Umbilical cord (tissue), 2 donors: ENCODE measurements around the genes ZNF594, SCIMP, MIS12 and MED31.

GRCh38 chr17:4987888-4988712 lies 625 bp upstream of the CAMTA2 start:
- RAMPAGE, long total RNA: no peak

GRCh38 chr17:5004344-5005231 lies 6.8 kb downstream of the KIF1C start:
- RAMPAGE, long total RNA: no peak

GRCh38 chr17:5191124-5192412 lies at the start of gene ZNF594:
Gene ZNF594, minus strand, starts transcription at chr17:5191868.
- RAMPAGE, long total RNA: start-site peak on the minus strand at chr17:5191840-5191909, 54 and 35 reads in 2 replicates

DNA sequence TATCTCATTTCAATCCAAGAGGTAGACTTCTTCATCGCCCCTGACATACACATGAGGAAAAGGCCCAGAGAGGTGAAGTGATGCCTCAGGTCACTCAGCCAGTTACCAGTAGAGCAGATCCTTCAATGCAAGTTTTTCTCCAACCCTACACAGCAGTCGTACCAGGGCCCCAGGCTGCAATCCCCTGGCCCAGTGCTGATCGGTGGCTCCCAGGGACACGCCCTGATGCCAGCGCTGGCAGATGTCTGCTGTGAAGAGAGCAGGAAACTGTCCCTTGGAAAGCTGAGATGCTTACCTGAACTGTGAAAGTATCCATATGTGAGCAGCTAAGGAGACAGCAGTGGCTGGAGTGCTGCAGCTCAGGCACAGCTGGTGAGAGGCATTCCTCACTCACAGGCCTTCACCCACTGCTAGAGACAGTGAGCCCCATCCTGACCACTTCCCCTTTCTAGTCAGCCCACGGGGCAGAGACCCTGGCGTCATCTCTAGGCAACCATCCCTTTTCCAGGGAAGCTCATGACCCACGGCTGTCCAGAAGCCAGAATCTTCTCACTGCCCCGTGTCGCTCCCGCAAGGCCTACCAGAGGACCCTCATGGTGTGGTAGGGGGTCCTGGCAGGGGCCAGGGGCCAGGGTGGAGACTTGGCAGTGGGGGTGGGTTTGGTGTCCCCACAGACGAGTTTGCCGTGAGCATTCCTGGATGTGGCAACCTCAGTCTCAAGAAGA lies at the start of gene SCIMP:
Gene SCIMP, minus strand, starts transcription at position 421 of the 725 bp plus-strand sequence.
- RAMPAGE, long total RNA: no peak

DNA sequence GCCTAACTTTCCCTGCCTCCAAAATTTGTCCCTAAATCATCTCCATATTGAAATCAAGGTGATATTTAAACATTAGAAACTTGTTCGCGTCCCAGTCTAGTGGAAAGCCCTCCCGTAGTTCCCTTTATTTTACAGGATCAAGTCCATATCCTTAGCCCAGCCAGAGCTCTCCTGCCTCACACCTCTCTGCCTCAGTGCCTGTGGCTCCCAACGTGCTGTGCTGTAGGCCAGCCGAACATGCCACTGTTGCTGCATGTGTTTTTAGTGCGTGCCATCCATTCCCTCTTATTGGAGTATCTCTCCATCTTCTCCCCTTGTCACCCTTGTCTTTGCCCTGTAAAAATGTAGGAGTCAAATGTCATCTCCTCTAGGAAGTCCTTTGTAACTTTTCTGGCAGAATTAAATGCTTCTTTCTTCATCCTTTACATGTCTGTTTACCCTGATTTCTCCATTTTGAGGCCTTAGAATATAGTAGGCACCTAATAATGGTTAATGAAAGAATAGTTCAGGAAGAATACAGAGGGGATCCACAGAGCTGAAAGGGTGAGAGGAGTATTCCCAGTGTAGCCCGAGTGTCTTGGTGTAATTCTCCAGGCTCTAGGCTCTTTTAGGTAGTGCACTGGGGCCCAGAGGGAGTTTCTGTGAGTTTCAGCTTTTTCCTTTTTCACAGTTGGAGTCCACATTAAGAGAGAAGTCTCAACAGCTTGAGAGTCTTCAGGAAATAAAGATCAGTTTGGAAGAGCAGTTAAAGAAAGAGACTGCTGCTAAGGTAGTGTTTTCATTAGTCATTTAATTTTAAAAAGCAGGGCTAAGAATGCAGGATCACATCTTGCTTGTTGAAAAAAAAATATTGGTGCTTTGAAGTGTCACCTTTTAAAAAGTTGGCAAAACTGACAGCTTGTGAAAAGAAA lies 39.5 kb downstream of the NUP88 start:
- RAMPAGE, long total RNA: no peak

DNA sequence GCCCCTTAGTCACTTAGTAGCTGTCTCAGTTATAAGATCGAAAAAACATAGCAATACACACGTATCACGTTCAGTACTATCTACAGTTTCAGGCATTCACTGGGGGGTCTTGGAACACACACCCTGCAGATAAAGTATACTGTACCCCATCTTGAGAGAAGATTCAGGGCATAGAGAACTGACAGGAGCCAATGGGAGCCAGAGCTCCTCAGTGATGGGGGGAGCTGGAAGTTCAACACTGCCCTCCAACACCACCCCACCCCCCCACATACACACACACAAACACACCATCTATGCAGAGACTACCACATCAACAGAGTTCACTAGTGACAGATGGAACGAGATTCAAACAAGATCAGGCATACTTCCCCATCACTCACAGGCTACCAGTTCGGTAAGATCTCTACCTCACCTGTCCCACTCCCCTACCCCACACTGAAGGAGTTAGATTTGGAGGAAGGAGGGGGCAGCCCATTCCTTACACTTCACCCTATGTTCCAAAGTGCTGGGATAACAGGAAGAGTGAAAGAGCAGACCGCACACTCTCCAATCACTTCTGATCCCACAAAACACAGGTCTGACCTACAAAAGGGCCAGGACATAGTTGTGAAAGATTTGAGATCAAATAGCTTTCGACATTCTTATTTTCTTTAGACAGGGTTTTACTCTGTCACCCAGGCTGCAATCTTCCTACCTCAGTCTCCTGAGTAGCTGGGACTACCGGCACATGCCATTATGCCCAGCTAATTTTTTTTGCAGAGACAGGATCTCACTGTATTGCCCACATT lies 6.9 kb downstream of the NUP88 start:
- RAMPAGE, long total RNA: no peak

GRCh38 chr17:5437744-5438329 lies 1.1 kb downstream of the C1QBP start:
- RAMPAGE, long total RNA: no peak

DNA sequence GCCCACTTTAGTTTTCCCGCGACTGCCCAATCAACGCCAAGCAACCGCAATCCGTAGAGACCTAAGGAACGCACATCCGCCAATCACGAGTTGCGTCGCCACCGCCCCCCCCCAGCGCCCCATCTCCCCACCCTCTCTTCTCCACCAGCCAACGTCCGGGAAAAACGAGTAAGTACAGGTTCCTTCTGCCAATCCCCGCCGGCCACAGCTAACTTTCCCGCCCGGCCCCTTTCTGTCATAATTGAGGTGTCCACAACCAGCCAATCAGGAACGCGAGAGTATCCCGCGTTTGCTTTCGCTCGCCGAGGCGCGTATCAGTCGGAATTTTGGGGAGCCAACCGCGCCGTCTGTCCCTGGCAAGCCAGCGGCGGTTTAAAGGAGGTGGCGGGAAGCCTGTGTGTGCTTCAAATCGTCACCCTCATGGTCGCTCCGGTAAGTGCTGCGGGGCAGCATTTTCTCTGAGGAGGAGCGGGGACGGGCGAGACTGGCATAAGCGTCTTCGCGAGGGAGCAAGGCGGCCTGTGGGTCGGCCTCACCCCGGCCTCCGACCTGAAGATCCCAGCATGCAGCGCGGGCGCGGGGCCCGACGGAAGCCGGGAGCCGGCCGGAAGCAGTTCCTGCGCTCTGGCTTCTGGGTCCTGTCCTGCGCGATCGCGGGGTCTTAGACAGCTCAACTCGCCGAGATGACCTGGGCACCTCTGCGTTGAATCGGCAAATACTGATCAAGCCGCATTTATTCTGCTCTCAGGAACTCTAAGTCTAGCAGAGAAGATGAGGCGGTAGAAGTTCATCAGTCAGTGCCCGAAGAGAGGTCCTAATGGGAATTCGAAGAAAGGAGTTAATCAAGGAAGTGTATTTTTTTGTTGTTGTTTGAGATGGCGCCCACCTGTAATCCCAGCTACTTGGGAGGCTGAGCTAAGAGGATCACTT lies at the start of gene MIS12:
Gene MIS12, plus strand, starts transcription at position 314 of the 930 bp plus-strand sequence.
- RAMPAGE, long total RNA: start-site peak on the plus strand centred at position 324 of the sequence, 39 bp wide, 31 and 15 reads in 2 replicates

DNA sequence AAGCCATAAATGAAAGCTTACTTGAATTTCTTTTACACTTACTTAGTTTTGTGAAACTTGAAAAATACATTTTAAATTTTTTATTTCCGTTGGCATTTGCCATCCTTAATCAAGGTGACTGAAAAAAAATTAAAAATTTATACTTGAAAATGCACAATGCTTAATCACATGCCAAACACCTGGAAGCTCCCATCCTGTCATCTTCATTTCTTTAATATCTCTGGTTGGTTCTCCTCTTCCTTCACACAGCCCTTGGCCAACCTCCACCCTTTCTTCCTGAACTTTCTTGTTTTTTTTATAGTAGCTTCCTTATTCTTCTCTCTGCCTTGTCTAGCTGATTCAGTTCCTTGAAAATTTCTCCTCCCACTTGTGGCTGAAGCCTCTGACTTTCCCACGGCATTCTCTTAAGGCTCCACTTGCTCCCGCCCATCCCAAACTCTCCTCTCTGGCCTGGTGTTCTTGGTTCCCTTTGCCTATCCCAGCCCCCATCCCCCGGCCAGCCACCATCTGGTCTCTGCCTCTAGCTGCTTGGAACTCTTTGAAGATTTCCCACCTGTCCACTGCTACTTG lies 29.2 kb downstream of the NLRP1 start:
- RAMPAGE, long total RNA: no peak

DNA sequence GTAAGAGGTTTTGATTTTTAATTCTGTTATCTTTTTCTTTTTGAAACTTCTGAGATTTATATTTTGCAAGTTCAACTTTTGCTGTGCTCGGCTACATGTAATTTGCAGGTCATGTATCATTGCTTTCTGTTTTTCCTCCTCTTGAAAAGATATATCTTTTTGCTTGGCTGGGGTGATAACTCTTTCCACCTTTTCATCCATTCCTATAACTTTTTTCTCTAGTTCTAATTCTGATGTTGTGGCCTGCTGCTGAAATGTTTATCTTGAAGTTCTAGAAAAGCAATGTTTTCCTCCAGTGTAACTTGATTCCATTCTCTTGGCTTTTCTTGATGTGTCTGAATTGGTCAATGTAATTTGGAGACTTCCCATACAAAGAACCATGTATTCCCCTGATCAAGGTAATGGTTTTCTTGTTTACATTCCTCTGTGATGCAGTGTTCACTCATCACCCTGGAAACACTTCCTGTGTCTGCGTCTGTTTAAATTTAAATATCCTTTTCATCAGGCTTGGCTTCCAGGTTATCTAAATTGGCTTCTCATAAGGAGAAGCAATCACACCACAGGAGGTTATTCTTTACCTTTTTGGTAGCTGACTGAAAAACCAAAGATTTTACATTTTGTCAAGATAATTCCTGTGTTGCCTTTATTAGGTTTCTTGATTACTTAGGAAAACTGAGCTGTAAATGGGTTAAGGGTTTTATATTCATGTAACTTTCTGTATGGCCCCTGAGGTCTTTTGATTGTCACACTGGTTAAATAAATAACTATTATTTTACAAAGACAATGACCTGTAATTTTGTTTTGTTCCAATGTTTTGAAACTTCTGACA lies 237.3 kb upstream of the WSCD1 start:
- RAMPAGE, long total RNA: no peak

- RAMPAGE, long total RNA: no peak
These were observed 1.3 kb upstream of the WSCD1 start for GRCh38 chr17:6068753-6069412.

DNA sequence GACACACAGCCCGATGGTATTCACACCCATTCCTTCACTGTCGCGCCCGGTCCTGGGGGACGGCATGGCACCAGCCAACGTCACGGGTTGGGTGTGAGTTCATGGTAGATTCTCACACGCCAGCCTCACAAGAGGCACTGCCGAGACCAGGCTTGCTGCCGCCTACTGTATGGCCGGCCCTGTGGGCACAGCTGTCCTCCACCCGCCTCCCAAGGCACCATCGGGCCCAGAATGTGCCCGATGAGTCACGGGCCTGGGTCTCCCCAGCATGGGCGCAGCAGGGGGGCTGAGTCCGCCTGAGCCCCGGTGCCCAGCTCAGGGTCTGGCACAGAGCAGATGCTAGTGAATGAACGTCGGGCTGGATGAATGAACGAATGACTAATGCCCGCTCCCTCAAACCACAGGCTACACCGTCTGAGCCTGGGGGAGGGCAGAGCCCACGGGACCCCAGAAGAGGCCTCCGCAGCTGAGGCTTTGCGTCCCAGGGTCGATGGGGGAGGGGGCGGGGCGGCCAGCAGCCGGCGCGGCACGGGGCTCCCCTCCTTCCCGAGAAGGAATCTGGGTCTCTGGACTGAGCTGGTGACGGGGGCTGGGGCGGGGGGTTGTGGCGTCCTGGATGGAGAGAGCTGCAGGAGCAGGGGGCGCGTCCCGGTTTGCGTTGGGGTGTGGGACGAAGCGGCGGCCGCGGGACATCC lies 859 bp downstream of the PITPNM3 start:
- RAMPAGE, long total RNA: no peak

- RAMPAGE, long total RNA: no peak
These were observed 768 bp upstream of the PITPNM3 start for GRCh38 chr17:6557023-6557622.

- RAMPAGE, long total RNA: no peak
These were observed at the start of gene MED31 for GRCh38 chr17:6651086-6652047. Gene MED31, minus strand, starts transcription at chr17:6651605.

DNA sequence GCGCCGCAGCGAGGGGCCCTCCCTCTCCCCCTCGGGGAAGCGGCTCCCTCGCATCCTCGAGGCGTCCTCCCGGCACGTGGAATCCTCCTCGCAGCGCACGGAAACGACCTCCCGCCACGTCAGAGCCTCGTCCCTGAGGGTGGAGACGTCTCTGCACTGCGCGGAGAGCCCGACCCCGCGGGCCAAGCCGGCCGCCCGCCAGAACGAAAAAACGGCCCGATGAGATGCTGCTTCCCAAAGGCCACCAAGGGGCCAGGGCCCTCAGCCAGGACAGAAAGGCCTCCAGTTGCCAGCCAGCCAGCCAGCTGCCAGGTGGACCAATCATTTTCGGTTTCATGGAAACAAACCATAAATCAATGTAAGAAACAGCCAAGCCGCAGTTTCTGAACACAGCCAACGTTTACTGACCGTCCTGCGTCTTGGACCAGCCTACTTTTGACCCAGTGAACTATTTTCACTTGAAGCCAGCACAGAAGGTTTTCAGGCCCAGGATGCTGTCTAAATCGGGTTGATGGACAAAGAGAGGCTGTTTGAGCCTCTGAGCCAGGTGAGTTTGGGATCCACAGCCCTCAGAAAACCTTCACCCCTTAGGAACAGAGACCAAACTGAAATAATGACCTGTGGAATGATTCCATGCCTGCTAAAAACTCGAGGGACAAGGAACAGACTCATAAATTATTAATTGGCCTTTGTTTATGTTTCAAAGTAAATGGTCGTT lies 645 bp downstream of the C17orf100 start:
- RAMPAGE, long total RNA: no peak

GRCh38 chr17:6653296-6654198 lies 2.0 kb downstream of the C17orf100 start:
- RAMPAGE, long total RNA: no peak

DNA sequence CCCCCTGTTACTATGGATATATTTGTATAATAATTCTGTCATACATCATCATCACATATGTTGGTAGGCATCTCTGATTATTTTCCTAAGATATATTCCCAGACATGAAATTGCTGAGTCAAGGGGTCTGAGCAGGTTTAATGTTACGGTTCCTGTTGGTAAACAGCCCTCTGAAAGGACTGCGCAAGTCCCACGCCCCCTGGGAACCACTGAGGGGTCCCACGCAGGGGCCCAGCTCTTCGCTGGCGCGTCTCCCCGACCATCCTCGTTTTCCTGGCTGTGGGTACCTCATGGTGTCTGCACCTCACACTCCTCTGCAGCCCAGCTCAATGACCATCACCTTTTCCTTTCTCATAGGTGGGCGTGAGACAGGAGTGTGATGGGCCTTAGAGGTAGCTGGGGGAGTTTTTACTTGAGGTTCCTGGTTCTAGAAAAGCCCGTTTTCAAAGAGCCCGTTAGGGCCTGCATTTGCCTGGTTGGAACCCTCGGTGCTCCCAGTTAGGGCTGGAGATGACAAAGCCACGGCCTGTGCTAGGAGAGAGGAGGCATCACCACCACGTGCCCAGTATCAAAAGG lies 24.1 kb downstream of the SLC13A5 start:
- RAMPAGE, long total RNA: no peak

GRCh38 chr17:6706087-6707431 lies 6.6 kb downstream of the SLC13A5 start:
- RAMPAGE, long total RNA: no peak

DNA sequence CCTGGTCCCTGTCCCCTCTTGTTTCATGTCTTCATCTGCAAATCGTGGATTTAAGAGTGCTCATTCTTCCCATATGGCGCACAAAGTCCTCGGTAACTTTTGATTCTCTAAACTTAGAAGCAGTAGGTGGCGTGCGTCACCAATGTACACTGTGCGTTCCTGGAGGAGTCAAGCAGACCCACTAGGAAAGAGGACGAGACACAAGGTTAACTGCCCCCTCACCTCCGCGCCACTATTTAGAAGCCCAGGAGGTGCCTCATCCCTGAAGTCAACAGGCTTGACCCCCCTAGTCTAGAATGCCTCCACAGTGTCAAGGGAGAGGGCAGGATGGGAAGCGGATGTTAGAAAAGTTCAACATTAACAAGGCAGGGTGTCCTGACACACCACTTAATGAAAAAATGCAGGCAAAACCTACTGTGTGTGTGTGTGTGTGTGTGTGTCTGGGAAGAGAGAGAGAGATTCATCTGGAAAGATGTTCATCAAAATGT lies 2.8 kb downstream of the SLC13A5 start:
- RAMPAGE, long total RNA: no peak

GRCh38 chr17:6858103-6858501 lies 26.6 kb upstream of the TEKT1 start:
- RAMPAGE, long total RNA: no peak